ENCODE data around the gene ZDHHC22.

GRCh38 chr14:77027782-77028230 is 702 bp downstream of the IRF2BPL start:
- PRO-cap, result bidirectional peak, plus-strand start at chr14:77028088, minus-strand start at chr14:77027846
- RRBS, result 2% methylated on average over 20 of the region's 40 CpGs

GRCh38 chr14:77040289-77040981 is 11.9 kb upstream of the IRF2BPL start:
- PRO-cap, result bidirectional peak, plus-strand start at chr14:77040584, minus-strand start at chr14:77040244
- RRBS, result no CpG with 5 or more reads among the region's 24 CpGs

GRCh38 chr14:77088283-77088718 is 9.8 kb upstream of the CIPC start:
- PRO-cap, result no peak
- RRBS, result no CpG with 5 or more reads among the region's 4 CpGs

GRCh38 chr14:77101858-77102426 is 3.9 kb downstream of the CIPC start:
- PRO-cap, result no peak
- RRBS, result no CpG with 5 or more reads among the region's 8 CpGs

GRCh38 chr14:77140761-77141867 is at the start of gene ZDHHC22:
Gene ZDHHC22 (minus strand): TSS chr14:77141791.
- PRO-cap, result no peak
- RRBS, result 2% methylated on average over 51 of the region's 112 CpGs

DNA sequence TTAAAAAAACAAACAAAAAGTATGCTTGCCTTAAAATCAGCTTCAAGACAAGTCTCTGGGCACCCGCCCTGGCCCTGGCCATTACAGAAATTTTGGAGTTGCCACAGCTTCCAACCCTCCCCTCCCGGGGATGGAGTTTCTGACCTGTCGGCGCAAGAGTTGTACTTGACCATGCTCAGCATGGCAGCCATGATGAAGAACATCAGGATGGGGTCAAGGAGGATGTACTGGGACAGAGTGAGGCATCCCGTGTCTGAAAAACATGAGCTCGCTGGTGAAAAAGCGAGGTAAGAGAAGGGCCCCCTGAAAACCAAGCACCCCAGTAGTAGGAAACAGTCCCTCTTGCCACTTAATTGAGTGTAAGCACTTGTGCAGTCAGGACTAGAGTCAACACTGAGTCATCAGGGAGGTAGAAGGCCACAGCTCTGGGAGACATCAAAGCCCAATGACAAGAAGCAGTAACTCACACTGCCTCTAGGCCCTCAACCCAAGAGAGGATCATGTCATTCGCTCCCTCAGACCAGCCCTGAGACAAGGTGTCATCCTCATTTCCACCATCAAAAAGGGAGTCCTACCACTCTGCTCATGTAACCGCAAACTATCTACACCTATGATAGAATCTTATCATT is 17.9 kb downstream of the POMT2 start:
- PRO-cap, result no peak
- RRBS, result no CpG with 5 or more reads among the region's 9 CpGs

DNA sequence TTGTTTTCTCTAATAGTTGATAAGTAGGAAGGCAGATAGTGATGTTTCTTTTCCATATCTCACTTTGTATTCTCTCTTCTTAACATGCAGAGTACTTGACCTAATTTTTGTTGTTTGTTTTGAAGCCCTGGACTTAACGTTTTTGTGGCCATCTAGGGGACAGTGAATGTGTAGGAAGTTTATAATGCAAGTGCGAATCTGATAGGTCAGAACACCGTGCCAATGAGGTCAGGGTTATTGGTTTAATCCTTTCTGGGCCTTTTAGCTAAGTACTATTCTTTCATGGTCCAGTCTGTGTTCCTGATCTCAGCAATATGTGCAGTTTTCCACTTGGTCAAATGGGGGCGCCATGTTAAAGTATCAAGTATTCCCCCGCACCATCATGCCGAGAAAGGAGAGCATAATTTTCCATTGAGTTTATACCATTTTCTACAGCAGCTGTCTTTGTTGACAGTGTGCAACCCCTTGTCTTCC is 1.1 kb downstream of the AHSA1 start:
- PRO-cap, result no peak
- RRBS, result no CpG with 5 or more reads among the region's 6 CpGs

DNA sequence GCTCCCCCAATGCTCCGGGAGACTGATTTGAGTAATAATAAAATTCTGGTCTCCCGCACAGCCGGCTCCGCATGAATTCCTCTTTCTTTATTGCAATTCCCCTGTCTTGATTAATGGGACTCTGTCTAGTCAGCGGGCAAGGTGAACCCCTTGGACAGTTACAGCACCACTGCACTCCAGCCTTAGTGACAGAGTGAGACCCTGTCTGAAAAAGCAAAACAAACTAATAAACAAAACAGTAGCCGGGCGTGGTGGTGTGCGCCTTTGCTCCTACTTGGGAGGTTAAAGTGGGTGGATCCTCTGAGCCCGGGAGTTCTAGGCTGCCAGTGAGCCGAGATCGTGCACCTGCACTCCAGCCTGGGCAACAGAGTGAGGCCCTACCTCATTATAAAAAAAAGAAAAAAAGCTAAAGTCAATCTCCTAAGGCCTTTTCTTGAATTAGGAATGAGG is 24.7 kb upstream of the SPTLC2 start:
- PRO-cap, result no peak
- RRBS, result 15% methylated on average over 6 of the region's 11 CpGs

DNA sequence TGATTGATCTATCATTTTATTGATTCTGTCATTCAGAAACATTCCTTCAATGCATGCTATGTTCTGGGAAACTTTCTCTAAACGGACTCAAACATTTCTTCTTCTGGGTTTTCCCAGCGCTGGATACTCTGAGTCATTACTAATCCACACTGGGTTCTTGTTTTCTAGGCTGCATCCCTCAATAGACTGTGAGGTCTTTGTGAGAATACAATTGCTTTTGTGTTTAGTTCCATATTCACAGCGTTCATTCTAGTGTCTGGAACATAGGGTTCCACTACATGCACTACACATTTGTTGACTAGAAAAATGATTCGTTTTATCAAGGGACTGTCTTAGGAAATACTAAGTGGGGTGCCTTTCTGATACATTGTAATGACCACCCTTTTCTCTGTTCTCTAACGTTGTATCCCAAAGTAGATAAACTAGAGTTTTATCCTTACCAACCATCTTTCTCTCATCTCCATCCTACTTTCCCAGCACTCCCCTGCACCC is 878.7 kb downstream of the DIO2 start:
- PRO-cap, result no peak
- RRBS, result no CpG with 5 or more reads among the region's 5 CpGs

DNA sequence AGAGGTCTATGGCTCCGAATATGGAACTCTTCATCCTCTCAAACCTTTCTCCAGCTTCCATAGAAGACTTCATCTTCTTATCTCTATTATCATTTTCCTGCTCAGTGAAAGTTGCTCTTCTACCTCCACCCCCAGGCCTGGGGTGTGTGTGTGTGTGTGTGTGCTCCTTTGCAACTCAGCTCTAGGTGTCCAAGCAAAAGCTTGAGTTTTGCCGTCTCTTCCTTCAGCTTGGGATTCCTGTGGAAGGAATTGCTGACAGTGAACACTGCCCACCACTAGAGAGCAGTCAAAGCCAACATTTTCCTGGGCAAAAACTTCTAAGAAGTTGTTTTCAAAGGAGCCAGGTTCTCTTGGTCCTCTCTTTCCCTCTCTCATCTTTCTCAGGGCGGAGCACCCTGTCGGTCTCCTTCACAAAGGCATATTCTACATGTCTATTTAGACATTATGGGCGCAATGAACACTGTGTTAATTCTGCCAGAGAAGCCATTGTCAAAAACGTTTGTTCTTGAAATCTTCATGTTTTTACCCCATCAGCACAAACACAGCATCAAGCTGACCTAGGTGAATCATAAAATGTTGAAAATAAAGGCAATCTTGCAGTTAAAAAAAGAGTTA is 155.1 kb downstream of the DIO2 start:
- PRO-cap, result no peak
- RRBS, result no CpG with 5 or more reads among the region's 6 CpGs

DNA sequence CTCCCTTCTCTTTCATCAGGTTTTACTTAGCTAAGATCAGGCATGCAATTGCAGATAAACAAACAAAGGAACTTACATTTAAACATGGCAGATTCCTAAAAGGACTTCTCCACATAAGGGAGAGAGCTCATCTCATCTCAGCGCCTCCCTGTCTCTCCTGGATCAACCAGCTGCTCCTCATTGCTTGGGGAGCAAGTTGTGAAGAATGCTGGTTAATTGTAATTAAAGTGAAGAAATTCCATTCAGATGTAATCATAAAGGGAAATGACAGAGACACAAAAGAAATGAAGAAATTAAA is 104.3 kb upstream of the DIO2 start:
- PRO-cap, result no peak
- RRBS, result no CpG with 5 or more reads among the region's 1 CpG

GRCh38 chr14:80939241-80939577 is 2.3 kb downstream of the CEP128 start:
- PRO-cap, result no peak
- RRBS, result no CpG with 5 or more reads among the region's 4 CpGs

GRCh38 chr14:81169603-81170577 is 50.9 kb downstream of the GTF2A1 start:
- PRO-cap, result bidirectional peak, plus-strand start at chr14:81170477, minus-strand start at chr14:81170399
- RRBS, result no CpG with 5 or more reads among the region's 31 CpGs

GRCh38 chr14:81192485-81193063 is 28.2 kb downstream of the GTF2A1 start:
- PRO-cap, result no peak
- RRBS, result no CpG with 5 or more reads among the region's 2 CpGs

DNA sequence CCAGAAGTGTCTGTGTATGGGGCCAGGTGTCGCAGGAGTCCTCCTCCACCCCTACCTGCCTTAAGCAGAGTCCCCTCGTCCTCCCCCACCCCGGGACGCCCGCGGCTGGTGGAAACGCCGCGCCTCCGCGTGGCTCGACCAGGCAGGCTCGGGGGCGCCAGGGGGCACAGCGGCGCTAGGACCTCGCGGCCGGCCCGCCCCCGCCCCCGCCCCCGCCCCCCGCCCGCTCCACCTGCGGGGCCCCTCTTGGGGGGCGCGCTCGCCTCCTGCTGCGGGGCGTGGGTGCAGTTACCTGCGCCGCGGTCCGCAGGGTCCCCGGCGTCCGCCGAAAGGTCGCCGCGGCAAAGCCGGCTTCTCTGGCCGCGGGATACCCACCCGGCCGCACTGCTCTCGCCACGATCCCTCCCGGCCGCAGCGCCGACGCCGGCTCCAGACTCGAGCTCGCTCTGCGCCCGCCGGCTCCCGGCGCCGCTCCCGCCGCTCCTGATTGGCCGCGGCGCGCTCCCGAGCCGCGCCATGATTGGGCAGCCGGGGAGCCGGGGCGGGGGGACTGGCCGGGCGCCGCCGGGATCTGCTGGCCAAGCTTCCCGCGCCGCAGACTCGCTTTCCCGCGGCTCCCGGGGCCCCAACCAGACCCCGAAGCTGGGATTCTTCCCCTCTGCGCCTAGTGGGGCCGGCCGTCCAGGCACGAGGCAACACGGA is 36.1 kb upstream of the STON2 start:
- PRO-cap, result bidirectional peak, plus-strand start at position 567 of the sequence, minus-strand start at position 429 of the sequence
- RRBS, result 2% methylated on average over 31 of the region's 92 CpGs

GRCh38 chr14:81519288-81519758 is 14.3 kb downstream of the SEL1L start:
- PRO-cap, result no peak
- RRBS, result no CpG with 5 or more reads among the region's 1 CpG

DNA sequence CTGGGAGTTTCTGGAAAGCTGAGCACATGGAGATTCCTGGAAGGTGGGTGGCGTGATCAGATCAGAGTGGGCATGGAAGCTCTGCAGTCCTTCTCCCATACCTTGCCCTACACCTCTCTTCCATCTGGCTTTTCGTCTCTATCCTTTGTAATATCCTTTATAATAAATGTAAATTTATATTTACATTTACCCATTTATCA is 10.4 kb downstream of the SEL1L start:
- PRO-cap, result no peak
- RRBS, result no CpG with 5 or more reads among the region's 2 CpGs

DNA sequence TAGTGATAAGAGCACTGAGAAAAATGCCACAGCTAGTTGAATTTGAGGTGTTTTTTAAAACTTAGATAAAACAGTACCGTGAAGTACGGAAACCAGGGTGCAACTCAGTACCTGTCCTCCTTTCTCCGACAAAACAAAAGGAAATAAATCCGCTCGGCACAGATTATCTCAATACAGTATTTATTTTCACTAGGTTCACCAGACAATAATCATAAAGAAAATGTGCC is 648 bp upstream of the SEL1L start:
- PRO-cap, result no peak
- RRBS, result no CpG with 5 or more reads among the region's 5 CpGs

DNA sequence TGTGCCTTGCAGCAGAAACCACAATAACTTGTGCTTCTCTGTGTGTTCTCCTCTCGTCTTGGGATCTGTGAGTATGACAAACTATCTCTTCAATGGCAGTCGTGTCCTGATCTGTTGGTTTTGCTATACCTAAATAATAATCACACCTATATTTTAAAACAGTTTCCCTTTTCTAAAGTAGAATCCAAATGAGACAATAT is 67.4 kb upstream of the SEL1L start:
- PRO-cap, result no peak
- RRBS, result no CpG with 5 or more reads among the region's 2 CpGs

GRCh38 chr14:81946894-81947525 is 413.4 kb upstream of the SEL1L start:
- PRO-cap, result no peak
- RRBS, result no CpG with 5 or more reads among the region's 6 CpGs

Measured in kidney (tissue), 2 donors.